Jurkat, Clone E6-1 (cell line): ENCODE measurements around the genes GGT1 and LHFPL7.

DNA sequence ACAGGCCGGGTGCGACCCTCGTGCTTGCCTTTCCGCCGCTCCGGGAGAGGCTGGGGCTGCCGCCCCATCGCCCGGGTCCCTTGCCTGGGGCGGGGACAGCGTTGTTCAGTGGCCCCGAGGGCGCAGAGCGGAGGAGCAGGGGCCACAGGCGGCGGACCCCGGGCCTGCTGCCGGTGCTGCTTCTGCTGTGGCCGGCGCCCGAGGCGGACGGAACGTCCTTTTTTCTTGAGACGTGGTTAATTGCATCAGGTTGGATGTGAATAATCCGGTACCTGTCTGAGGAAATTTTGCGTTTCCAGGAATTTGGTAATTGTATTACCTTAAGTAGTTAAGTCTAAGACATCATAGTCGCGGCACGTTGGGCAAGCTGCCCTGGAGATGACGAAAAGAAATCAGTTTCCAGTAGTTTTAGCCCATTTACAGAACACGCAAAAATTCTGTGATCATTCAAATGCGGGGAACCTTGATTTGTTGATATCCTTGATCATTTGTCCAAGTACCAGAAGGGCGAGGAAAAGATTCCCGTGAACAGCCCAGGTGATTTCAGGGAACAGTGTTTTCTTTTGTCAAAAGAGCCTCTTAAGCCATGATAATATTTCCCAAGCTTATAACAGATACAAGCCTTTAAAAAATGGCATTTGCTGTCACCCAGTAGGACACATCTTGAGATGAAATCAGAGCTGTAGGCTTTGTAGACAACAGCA lies 814 bp downstream of the SPECC1L start:
- RRBS = 1% methylated on average over 18 of the region's 35 CpGs

GRCh38 chr22:24427772-24428375 lies 475 bp downstream of the ADORA2A start:
- RRBS = 0% methylated on average over 4 of the region's 14 CpGs

- RRBS = no CpG with 5 or more reads among the region's 18 CpGs
Measured at GRCh38 chr22:24433927-24435022, 6.9 kb downstream of the ADORA2A start.

GRCh38 chr22:24552611-24553298 lies 2.2 kb downstream of the GUCD1 start:
- RRBS = no CpG with 5 or more reads among the region's 8 CpGs

GRCh38 chr22:24602950-24603365 lies at the start of gene GGT1:
TSS of gene GGT1 (plus strand) at chr22:24603193.
- RRBS = no CpG with 5 or more reads among the region's 10 CpGs

DNA sequence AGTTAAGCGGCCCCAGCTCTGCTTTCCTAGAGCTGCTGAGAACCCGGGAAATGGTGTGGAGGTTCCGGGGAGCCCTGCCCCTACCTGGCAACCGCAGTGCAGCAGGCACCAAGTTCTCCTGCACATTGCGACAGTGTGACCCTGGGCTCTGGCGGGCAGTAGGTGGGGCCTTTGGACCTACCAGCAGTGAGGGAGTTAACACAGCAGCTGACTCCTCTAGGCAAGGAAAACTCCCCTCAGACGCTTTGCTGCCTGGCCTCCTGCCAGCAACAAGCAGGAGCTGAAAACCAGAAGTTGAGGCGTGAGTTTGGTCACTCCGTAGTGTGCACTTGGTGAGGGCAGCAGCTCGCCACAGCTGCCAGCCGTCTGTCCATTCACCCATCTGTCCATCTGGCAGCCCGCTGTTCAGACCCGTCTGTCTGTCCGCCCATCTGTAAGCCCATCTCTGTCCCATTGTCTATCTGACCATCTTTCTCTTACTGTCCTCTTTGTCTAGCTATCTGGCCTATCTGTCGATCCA lies 29.7 kb downstream of the GGT1 start:
- RRBS = no CpG with 5 or more reads among the region's 15 CpGs

DNA sequence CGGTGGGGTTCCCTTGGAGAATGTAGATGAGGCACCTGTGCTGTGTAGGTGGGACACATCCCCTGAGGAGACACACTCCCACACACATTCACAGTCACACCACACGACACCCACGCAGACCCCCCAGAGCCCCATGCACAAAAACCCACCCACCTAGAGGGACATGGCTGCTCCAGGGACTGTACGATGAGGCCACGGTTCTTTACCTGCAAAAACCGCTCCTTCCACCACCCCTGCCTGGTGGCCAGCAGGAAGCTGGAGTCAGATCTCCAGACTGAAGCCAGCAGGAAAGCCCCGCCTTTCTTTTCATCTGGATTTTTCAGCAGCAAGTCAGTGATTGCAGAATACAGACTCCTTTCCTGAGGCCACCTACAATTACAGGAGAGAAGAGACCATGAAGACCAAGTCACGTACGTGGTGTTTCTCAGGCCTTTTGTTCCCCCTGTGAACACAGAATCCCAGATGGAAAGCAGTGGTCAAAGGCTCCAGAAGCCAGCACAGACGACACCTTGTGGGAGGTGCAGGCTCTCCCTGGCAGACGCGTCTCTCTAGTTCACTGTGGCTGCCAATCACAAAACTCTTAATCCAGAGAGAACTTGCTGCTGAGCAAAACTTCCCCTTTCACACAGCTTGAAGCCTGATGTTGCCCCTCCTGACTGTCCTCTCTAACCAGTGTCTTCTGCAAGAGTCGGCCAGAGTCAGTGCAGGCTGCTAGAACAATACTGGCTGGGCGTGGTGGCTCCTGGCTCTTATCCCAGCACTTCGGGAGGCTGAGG lies 67.2 kb downstream of the PIWIL3 start:
- RRBS = no CpG with 5 or more reads among the region's 15 CpGs

GRCh38 chr22:24946475-24946989 lies at the start of gene LHFPL7:
TSS of gene LHFPL7 (minus strand) at chr22:24946694.
- RRBS = no CpG with 5 or more reads among the region's 5 CpGs

GRCh38 chr22:25068764-25069320 lies 116.3 kb downstream of the KIAA1671 start:
- RRBS = no CpG with 5 or more reads among the region's 8 CpGs

DNA sequence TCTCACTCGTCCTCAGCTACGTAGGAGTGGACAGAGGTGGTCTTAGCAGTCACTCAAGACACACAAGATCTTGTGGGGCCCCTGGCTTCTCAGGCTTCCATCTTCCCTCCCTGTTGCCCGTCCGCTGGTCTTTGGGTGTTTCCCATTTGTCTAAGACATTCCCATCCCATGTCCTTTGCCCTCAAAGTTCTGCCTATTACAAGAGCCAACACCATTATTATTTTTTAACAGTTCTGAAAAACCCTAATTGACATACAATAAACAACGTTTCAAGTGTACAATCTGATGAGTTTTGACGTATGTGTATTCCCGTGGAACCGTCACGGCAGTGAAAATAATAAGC lies 103.3 kb upstream of the CRYBB3 start:
- RRBS = no CpG with 5 or more reads among the region's 9 CpGs

DNA sequence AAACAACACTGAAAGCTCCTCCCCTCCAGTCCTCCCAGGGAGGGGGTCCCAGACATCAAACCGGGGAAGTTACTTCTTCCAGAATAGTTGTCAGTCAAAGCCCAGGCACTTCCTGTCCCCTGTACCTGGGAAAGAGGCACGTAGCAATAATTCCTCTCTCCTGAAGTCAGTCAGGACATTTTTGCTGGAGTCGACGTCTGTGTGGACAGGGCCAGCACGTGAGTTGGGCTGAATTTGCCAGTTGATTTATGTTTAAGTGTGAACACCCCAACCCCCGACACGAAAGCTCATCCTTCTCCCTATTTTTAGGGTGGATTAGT lies 87.2 kb upstream of the CRYBB3 start:
- RRBS = no CpG with 5 or more reads among the region's 7 CpGs

DNA sequence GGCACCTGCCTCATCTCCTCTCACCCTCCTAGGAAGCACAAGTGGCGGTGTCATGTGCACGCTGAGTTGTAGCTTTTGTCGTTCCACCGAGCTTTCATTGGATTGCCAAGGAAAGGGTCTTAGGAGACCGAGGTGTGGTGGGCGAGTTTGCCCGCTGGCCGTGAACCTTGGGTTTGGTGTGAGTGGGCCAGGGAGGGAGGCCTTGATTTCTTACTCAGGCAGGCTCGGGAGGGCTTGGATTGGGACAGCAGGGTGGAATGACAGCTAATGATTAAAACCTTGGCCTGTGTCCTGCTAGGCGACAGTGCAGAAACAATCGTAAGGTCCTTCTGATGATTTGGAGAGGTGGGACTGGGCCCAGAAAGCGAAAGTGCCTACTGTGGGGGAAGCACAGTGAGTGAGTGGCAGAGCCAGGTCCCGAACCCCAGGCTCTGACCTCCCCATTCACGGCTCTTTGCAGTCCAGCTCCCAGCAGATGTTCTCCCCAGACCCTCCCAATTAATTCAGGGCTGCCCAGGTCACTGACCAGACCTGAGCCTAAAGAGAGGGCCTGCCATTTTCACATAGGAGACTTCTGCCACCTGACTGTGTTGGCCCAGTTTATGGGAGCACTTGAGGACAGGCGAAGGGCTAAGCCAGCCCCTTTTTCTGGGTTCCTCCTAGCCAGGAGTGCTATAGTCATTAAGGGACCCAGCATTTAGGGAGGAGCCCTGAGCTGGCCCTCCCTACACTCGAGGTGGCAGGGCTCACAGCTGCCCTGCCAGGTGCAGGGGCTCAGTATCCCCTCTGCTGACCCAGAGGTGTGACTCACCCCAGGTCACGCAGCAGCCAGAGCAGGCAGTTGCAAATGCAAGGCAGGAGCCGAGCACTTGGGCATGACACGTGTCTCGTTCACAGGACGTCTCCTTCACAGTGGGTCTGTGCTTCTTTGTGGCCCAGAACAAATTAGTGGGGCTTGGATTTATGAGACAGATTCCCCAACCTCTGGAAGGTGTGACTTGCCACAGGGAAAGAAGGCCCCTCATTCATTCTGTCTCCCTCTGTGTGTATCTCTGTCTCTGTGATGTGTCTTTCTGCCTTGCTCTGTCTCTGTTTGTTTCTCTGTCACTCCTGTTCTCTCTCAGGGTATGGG lies 86.5 kb upstream of the CRYBB3 start:
- RRBS = no CpG with 5 or more reads among the region's 21 CpGs

- RRBS = no CpG with 5 or more reads among the region's 5 CpGs
Measured at GRCh38 chr22:25349880-25350426, 130.5 kb downstream of the CRYBB2 start.

- RRBS = no CpG with 5 or more reads among the region's 11 CpGs
Measured at GRCh38 chr22:25401978-25402911, 162.2 kb upstream of the GRK3 start.

GRCh38 chr22:25493182-25493771 lies 71.2 kb upstream of the GRK3 start:
- RRBS = no CpG with 5 or more reads among the region's 13 CpGs

DNA sequence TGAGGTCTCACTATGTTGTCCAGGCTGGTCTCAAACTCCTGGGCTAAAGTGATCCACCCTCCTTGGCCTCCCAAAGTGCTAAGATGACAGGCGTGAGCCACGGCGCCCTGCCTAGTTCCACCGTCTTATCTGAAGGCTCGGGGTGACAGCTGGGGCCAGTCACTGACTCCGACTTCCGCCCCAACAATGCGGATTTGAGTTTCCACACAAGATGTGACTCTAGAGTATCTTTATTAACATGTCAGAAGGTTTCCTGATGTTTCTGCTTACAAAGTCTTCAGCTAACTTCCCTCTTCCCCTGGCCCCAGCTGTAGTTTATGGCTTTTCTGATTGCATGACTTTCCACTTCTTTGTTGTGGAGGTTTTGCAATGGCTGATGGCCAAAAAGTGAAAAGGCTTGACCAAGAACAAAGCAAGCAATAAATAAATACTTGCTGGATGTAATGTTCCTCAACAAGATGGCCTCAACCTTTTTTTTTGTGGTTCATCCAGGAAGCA lies 16.7 kb downstream of the TPST2 start:
- RRBS = no CpG with 5 or more reads among the region's 8 CpGs

GRCh38 chr22:26643543-26643973 lies 21.8 kb downstream of the CRYBA4 start:
- RRBS = no CpG with 5 or more reads among the region's 7 CpGs

DNA sequence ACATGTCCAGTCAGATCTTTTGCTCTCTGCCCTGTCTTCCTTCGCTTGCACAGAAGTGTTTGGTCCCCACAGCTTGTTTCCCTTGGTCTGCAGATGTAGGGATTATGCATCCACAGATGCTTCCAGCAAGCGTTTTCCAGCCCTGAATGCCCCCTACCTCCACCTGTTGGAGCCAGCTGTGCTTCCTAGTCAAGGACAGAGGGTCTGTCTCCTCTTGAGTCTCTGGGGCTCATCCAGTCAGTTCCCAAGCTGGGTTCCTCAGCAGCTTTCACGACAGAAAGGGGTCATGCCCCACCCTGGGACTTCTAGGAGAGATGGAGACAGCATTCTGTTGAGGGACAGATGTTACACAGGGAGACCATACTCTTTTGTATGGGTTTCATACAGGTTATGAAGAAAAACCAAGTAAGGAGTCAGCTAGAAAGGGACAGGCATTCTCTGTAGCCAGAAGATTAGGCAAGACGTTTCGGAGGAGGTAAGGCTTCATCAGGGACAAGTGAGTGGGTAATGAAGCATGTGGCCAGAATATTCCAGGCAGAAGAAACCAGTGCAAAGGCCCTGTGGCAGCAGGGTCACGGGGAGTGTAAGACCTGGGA lies 213.0 kb downstream of the CRYBA4 start:
- RRBS = no CpG with 5 or more reads among the region's 6 CpGs

- RRBS = no CpG with 5 or more reads among the region's 15 CpGs
Measured at GRCh38 chr22:27242717-27243325, 558.7 kb downstream of the MN1 start.

GRCh38 chr22:27476578-27477165 lies 324.9 kb downstream of the MN1 start:
- RRBS = no CpG with 5 or more reads among the region's 16 CpGs